ENCODE results near the gene TIMM29.

DNA sequence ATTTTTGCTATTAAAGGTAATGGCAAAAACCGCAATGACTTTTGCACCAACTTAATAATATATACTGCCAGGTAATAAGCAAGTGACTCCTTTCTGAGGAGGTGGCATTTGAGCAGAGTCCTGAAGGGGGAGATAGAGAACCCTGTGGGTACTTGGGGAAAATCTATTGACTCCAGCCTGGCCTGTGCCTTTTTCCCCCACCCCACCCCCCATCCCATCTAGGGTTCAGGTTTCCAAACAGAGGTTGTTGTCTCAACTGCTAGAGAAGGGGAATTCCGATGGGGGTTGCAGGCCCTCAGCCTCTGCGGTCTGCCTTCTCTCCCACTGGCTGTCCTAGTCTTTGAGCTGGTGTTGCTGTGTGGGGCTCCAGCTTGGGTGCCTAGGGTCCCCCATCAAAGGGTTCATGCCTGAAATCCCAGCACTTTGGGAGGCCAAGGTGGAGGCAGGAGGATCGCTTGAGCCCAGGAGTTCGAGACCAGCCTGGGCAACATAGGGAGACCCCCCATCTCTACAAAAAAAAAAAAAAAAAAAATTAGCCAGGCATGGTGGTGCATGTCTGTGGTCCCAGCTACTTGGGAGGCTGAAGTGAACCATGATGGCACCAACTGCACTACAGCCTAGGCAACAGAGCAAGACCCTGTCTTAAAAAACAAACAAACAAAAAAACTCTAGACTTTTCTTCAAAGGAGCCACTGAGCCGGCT, 11.3 kb downstream of the S1PR2 start:
- PRO-cap = unidirectional peak, plus-strand start at position 343 of the sequence

DNA sequence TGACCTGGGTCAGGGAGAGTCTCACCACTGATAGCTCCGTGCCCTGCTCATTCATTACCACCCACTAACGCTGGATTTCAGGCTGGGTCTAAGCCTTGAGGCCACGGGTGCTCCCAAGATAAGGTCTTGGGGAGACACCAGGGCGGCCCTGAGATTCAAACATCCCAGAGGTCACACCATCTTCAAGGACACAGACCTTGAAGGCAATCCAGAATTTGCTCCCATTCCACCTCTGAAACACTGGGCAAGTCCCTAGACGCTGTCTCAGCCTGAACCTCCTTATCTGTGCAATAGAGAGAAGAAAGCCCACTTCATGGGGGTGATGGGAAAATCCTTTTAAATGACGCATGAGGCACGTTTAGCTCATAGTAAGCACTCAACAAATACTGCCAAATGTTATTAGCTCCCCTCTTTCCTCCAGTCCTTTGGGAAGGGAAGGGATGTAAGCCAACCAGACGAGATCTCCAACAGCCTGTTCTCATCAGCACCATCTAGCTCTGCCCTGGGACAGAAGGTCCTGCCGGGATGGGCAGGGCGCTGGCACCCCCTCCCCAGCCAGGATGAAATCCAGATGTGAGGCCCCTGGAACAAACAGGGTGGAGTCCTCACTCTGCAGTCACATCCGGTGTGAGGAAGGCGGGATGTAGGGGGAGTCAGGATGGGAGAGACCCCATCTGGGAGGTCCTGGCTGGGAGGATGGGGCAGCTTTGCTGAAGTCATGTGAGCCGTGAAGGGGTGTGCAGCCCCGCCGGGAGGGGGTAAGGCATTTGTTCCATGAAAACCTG, 4.8 kb downstream of the S1PR2 start:
- PRO-cap = no peak

- PRO-cap = unidirectional peak, plus-strand start at chr19:10268372
Observed at GRCh38 chr19:10267913-10268422, 3.0 kb upstream of the ICAM1 start.

- PRO-cap = unidirectional peak, plus-strand start at chr19:10292656
Observed at GRCh38 chr19:10292000-10293374, 2.7 kb downstream of the ICAM5 start.

GRCh38 chr19:10395996-10396251, 7.4 kb downstream of the CDC37 start:
- PRO-cap = no peak

DNA sequence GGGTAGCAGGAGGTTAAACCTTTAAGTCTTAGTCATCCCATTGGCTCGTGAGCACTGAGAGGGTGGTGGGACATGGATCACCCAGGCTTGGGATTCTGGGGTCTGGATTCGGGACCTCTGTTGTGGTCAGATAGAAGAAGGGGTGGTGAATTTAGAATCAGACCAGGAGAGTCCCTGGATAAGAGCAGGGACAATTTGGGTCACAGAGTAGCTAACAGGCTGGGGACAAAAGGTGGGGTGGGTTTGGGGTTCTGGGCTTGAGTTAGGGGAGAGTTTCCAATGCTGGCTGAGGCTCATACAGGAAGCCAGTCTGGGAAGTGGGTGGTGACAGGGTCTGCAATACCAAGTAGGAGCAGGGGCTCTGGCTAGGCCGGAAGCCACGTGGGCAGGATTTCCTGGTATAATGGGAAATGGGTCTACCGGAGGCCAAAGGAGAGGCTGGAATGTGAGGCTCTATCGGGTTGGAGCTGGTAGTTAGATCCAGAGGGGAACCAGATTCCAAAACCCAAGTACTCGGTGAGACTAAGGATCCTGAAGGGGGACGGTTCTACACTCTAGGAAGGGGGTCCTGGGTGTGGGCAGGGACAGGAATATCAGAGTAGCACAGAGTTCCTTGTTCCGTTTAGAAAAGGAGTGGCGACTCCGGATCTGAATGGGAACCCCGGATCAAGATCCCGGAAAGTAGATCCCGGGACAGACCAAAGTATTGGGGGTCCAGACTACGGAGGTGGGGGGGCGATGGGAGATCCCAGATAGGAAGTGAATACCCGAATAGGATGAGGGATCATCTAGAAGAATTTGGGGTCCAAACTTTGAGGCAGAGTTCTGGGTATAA, 898 bp downstream of the CDC37 start:
- PRO-cap = bidirectional peak, plus-strand start at position 429 of the sequence, minus-strand start at position 312 of the sequence

DNA sequence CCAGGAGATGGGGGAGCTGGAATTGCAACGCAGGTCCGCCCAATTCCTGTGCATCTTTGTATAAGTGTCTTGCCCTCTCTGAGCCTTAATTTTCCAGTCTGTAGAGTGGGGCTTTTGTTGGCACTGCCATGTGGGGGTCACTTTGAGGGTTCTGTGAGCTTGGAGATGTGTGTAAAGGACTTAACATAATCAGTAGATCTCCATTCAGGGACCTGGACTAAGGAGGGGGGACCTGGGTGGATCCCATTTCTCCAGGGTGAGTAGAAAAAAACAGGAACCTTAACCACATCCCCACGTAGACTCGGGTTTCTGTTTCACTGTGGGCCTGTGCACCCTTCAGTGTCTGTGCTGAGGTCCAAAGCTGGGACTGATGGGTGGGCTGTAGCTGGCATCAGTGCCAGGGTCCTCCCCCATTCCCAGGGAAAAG, 3.2 kb downstream of the PDE4A start:
- PRO-cap = no peak

DNA sequence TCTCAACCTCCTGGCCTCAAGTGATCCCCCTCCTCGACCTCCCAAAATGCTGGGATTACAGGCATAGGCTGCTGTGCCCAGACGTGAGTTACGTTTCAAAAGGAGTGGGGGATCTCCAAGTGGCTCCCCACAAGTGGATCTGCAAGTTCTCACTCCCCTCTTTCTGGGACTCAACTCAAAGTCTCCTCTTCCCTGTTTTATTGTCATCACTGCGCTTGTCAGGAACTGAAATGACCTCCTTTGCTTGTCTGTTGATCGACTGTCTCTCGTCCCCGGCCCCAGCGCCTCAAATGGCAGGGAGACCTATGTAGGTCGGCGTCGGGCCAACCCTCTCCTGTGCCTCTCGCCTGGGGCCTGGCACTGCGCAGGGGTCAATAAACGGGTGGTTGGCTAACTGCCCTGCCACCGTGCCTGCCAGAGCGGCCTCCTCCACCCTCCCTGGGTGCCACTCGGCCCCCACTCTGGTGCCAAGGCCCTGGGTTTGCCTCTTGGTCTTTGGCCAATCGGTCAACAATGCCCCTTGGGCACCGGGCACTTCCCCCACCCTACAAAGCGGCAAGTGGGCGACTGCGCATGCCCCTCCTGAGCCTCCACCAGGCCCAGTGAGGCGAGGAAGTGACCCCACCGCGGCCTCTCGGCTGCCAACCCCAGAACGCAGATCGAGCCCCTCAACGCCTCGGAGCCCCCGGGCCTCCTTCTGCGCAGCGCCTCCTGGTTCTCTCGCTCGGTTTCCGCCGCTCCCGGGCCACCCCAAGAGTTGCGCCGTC, 1.2 kb downstream of the KEAP1 start:
- PRO-cap = bidirectional peak, plus-strand start at position 602 of the sequence, minus-strand start at position 554 of the sequence

- PRO-cap = no peak
Observed at GRCh38 chr19:10554885-10555758, 10.7 kb downstream of the KRI1 start.

DNA sequence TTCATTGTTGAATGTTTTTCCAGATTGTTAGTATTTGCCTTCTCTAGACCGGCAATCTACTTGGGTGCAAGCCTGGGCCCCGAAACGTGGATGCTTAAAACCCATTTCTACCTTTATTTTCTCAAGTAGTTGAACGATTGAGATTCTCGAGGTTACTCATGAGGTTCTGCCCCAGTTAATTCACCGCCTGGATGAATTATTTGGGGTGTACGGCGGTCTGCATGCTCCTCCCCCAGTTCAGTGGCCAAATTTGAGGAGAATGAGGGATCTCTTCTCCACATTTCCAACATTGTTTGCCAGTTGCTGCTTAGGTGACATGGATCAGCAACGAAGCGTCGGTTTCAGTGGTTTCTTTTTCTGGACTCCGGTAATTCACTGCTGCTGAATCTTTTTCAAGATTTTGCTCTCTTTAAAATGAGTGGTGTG, 1.1 kb downstream of the ILF3 start:
- PRO-cap = no peak

DNA sequence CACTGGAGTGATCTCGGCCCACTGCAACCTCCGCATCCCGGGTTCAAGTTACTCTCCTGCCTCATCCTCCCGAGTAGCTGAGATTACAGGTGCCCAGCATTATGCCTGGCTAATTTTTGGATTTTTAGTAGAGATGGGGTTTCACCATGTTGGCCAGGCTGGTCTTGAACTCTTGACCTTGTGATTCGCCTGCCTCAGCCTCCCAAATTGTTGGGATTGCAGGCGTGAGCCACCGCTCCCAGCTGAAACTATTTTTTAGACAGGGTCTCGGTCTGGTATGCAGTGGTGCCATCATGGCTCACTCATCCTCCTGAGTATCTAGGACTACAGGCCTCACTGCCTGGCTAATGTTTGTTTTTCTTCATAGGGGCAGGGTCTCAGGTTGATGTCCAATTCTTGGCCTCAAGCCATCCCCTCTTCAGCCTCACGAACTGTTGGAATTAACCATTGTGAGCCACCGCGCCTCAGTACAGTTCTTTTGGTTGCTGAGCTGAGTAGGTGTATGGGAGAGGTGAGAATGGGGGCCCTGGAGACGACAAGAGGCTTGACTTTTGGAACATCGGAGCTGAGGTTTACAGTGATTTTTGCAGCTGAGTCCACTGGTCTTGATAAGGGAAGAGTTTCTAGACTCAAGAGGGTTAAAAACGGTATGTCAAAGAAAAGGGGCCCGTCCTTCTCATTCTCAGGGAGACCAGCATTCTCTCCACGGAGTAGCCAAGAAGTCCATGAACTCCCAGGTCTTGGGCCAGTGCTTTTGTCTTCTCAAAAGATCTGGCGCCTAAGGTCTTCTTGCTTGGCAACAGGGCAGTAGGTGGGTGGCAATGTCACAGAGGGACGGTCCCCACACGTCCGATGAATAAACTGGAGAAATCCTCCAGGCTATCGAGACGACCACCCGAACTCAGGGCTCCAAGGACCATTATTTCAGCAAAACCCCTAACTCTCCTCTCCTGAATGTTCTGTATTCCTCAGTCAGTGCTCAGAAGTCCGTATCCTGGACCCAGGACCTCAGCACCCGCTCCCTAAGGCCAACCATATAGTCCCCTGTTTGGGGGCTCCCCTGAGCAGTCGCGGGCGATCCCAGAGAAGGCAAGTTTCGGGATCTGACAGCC, 6.6 kb upstream of the QTRT1 start:
- PRO-cap = no peak

GRCh38 chr19:10727870-10728253, 10.0 kb downstream of the DNM2 start:
- PRO-cap = no peak

DNA sequence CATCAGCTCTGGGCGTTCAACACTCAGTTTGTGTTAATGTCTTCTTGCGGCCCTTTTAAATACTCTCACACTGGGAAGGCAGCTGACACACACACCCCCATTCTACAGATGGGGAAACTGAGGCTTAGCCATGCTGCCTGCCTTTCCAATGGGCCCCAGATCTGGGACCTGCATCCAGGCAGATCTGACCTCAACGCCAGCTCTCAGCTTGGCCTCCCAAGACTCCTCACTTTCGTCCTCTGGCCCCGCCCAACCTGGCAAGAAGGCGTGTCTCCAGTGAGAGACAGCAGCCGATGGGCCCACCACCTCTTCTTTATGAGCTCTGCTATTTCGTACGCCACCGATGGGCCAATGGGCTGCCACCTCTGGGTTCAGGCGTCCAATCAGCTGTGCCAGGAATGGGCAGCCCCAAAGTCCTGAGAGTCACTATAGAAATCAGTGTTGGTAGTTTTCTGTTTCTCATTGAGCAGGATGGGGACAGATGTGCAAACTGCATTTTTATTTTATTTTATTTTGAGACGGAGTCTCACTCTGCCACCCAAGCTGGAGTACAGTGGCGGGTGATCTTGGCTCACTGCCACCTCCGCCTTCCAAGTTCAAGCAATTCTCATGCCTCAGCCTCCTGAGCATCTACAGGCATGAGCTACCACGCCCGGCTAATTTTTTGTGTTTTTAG, 43.8 kb downstream of the DNM2 start:
- PRO-cap = no peak

DNA sequence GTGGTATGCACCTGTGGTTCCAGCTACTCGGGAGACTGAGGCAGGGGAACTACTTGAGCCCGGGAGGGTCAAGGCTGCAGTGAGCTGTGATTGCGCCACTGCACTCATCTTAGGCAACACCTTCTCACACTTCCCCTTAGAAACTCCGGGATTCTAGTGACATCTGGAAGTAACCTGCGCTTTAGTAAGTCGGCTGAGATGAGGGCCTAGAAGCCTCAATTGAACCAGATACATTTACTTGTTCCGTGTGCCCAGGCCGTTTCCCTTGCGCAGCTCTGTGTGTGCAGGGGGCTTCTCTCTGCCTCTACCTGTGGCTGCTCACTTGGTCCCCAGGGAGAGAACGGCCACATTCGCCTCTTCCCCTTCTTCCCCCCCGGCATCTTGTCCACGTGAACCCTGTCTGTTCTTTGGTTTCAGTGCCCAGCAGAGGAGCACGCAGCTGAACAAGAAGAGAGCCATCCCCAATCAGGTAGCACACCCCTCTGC, 30.5 kb downstream of the TMED1 start:
- PRO-cap = no peak

- PRO-cap = no peak
Observed at GRCh38 chr19:10811731-10812019, 24.3 kb downstream of the TMED1 start.

DNA sequence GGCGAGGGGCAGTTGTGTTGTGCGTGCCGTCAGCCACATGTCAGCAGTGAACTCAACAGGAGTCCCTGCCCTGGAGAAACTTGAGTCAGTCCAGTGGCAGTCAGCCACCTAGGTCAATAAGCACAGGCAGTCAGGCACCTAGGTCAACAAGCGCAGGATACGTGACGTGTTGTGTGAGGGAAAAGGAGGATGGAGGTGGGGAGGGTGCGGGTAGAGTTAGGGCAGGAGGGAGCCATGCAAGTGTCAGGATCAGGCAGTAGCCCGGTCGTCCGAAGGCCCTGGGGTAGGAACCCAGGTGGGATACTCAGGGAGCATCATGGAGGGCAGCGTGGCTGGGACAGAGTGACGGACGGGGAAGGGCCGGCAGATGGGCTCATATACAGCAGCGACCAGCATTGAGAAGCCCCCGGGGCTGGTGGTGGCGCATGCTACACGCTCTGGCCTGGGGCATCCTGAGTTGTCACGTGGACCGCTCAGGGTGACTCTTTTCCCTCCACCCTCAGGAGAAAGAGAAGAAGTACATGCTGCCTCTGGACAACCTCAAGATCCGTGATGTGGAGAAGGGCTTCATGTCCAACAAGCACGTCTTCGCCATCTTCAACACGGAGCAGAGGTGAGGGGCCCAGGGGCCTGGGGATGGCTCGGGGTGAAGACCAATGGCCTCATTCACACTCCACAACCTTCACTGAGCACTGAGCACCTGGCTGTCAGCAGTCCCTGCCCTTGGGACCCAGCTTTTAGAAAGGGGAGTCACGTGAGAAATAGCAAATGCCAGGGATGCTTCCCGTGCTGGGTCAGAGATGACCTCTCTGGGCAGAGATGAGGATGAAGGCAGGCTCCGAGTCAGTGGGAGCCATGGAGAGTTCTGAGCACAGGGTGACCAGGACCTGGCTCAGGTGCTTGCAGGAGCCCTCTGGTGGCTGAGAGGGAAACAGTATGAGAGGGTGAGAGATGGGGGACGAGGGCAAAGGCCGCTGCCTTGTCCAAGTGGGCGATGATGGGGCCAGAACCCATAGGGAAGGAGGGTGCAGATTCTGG, 16.2 kb downstream of the TMED1 start:
- PRO-cap = no peak

GRCh38 chr19:10928498-10929515, at the start of gene TIMM29:
Gene TIMM29, plus strand, starts transcription at chr19:10928811.
- PRO-cap = bidirectional peak, plus-strand start at chr19:10928810, minus-strand start at chr19:10928586

- PRO-cap = no peak
Observed at GRCh38 chr19:11012727-11013067, 51.9 kb downstream of the SMARCA4 start.

DNA sequence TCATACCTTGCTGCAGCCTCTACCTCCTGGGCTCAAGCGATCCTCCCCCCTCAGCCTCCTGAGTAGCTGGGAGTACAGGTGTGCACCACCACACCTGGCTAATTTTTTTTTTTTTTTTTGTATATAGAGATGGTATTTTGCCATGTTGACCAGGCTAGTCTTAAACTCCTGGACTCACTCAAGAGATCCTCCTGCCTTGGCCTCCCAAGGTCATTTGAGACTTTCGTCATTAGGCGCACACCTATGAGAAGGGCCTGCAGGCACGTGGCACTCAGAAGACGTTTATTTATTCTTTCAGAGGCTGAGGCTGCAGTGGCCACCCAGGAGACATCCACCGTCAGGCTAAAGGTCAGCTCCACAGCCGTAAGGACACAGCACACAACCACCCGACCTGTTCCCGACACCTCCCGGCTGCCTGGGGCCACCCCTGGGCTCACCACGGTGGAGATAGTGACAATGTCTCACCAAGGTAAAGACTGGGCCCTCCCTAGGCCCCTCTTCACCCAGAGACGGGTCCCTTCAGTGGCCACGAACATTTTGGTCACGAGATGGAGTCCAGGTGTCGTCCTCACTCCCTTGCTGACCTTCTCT, 32.6 kb downstream of the SPC24 start:
- PRO-cap = no peak

DNA sequence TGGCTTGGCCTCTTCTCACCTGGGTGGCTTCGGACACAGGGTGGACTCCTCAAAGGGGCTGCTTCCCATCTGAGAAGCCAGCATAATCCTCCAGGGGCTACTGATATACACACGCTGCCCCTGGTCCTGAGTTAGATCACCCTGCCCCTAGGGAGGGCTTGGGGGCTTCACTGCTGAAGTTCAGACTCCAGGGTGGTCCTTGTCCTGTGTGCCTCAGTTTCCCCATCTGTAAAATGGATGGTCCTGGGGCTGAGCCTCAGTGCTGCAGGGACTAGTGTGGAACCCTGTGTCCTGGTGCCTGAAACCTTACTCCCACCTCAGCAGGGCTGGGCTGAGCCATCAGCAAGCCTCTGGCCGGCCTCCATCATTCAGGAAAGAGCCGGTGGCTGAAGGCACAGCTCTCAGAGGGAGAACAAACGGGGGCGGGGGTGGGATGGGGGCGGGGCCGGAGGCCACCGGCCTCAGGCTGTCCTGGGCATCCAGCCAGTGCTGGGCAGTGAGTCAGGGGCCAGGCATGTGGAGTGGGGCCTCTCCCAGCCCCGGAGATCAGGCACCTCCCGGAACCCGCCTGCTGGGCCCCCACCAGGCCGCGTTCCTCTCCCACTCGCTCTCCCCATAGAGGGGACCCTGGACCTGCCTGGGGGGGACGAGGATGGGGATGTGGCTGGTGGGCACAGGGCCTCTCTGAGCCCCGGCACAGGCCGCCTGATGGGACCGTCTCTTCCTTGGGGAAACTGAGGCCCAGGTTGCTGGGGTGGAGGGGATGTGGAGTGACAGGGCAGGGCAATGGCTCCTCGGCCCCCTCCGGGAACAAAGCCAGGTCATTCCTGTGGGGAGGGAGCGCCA, 13.1 kb downstream of the SPC24 start:
- PRO-cap = unidirectional peak, plus-strand start at position 496 of the sequence